Pulmonary lymph node (tissue), 1 donor: ENCODE data around the gene ANXA3.

DNA sequence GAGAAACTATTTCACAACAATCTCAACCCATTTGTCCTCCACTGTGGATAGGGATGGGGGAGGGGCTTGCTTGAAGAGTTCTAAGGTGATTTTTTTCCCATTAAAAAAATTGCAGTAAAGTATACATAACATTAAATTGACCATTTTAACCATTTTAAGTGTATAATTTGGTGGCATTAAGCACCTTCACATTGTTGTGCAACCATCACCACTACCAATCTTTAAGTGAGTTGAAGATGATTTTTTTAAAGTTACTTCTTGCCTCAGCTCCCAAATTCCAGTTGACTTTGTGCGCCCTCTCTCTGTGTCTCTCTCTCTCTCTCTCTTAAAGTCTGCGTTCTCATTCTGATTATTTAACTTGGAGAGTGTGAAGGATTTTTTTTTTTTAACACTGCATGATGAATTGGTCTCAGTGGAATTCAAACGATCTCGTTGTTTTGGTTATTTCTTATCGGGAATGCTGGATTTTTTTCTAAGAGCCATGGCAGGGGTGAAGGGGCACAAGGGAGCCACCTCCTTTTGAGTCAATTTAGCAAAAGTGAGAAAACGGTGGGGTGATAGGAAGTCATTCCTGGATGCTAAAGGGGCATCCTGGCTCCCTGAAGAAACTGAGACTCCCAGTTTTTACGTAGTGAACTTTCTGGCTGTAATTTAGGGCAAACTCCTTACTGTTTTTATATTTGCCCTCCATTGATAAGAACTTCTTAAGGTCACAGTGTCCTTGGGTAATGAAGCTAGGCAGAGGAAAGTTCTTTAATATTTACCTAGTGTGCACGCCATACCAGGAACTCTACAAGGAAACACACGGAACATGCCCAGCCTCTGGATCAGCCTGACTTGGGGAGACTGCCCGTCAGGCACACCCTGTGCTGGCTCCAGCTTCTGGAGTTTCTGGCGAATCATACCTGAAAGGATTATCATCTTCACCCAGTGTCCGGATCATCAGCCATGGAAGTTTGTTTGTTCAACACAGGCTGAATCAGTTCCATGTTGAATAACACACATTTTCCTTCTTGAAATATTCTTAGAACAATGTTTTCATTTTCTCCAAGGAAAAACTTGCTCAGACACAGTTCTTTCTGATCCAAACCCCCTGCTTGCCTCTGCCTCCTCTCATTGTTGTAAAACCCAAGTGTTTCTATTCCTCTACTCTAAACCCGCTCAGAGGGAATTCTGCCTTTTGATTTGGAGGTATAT, 176.3 kb downstream of the SHROOM3 start:
- PRO-cap, result no peak

DNA sequence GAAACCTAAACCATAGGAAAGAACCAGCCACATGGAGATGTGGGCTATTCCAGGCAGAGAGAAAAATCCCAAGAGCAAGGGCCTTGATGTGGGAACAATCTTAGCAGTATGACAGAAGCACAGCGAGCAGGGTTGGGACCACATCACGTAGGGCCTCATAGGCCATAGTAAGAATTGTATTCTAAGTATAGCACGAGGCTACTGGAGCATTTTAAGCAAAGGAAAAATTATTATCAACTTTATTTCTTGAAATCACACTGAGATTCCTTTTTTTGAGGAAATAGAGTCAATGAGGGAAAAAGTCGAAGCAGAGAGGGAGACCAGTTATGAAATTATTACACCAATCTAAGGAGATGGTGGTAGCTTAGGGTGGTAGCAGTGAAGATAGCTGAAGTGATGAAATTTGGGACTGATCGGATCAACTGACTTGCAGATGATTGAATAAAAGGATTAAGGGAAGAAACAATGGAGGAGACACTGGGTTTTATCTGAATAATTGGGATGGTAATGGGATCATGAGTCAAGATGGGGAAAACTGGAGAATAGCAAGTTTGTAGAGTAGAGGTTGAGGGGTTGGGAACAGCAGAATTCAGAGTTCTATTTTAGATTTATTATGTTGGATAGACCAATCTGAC, 196.6 kb downstream of the SHROOM3 start:
- PRO-cap, result no peak

DNA sequence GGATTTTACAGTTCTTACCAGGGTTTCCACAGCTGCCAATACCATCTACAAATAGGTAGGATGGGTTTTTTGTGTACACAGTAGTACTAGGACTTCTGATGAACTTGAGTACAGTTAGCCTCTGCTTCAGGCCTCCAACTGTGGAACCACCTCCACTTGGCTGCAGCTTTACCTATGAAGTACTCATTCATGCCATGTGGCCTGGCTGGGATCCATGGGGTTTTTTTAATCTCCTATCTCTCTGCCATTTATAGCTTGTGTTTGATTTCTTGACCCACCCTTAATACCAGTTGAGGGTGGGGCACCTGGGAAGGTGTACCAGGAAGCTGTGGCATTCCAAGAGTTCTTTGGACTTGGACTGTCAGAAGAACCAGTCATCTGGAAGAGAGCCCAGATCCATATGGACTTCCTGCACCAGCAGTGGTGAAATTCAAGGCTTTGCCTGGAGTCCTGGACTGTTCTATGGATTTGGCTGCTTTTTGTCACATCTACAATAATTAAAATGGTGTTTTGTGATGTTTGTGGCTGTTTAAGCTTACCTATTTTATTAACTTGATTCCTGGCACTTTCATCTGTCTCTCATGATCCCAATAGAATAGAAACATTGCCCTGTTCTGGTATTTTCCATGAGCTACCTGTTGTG, 230.2 kb downstream of the SHROOM3 start:
- PRO-cap, result no peak

DNA sequence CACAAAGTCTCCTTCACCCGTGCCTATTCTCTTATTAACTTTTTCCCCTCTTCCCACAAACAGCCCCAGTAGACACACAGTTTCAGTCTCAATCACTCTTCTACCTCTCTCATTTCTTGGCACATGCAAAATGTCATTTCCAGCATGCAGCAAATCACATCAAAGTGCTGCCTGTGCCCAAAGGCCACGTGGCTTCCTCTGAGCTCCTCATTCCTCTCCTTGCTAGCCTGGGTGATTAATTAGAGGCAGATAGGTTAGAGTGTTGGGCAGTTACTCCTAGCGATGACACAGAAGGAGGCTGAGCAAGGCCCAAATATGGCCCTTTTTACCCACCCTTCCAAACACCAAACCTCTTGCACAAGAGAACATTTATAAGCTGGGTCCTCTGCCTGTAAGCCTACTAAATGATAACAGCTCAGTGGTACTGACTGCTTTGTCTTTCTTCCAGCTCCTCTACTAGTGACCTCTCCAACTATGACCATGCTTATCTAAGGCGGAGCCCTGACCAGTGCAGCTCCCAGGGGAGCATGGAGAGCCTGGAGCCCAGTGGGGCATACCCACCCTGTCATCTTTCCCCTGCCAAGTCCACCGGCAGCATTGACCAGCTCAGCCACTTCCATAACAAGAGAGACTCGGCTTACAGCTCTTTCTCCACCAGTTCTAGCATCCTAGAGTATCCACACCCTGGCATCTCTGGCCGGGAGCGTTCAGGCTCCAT, 159.5 kb downstream of the SOWAHB start:
- PRO-cap, result no peak

DNA sequence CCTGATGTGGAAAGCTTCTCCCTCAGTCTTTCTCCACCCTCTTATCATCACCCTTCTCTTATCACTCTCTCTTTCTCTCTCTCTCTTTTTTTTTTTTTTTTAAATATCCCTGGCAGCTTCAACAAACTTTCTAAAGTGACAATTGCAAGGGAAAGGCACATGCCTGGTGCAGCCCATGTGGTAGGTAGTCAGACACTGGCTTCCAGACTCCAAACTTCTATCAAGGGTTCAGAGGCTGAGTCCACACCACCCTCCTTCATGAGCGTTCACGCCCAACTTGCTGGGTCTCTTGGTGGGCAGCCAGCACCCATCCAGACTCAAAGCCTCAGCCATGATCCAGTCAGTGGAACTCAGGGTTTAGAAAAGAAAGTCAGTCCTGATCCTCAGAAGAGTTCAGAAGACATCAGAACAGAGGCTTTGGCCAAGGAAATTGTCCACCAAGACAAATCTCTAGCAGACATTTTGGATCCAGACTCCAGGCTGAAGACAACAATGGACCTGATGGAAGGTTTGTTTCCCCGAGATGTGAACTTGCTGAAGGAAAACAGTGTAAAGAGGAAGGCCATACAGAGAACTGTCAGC, 141.5 kb downstream of the SOWAHB start:
- PRO-cap, result no peak

GRCh38 chr4:76831351-76832485, 66.2 kb downstream of the SOWAHB start:
- PRO-cap, result no peak

DNA sequence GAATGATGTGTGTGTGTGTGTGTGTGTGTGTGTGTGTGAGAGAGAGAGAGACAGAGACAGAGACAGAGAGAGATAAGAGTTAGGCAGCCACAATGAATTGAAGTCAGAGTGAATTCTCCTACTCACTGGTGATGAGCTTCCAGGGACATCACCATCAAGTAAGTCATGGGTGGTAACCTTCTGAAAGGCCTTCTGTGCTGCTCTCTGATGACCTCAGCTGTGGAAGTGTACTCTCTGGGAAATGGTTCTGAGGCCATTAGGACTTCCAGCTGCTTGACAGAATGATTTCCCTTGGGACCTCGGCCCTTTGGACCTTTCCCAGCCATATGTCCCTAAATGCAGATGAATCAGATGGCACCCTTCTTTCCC, 7.4 kb downstream of the SEPTIN11 start:
- PRO-cap, result no peak

DNA sequence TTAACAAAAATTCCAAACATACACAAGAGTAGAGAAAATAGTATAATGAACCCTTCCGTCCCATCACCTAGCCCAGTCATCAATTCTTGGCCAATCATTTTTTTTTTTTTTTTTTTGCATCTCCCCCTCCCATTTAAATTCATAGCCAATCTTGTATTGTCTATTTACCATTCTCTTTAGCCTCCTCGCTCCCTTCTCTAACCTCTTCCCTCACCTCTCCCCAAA, 14.6 kb downstream of the SEPTIN11 start:
- PRO-cap, result unidirectional peak, minus-strand start at position 135 of the sequence

DNA sequence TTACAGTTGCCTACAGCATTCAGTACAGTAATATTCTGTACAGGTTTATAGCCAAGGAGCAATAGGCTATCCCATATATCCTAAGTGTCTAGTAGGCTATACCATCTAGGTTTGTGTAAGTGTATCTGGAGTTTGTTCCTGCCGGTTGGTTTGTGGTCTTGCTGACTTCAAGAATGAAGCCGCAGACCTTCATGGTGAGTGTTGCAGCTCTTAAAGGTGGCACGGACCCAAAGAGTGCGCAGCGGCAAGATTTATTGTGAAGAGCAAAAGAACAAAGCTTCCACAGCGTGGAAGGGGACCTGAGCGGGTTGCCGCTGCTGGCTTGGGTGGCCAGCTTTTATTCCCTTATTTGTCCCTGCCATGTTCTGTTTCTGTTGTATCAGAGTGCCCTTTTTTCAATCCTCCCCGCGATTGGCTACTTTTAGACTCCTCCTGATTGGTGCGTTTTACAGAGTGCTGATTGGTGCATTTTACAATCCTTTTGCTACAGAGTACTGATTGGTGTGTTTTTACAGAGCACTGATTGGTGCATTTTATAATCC, 40.3 kb downstream of the SEPTIN11 start:
- PRO-cap, result no peak

GRCh38 chr4:77037314-77037943, 38.4 kb downstream of the CCNI start:
- PRO-cap, result no peak

GRCh38 chr4:77073511-77074328, 2.1 kb downstream of the CCNI start:
- PRO-cap, result unidirectional peak, plus-strand start at chr4:77074289

DNA sequence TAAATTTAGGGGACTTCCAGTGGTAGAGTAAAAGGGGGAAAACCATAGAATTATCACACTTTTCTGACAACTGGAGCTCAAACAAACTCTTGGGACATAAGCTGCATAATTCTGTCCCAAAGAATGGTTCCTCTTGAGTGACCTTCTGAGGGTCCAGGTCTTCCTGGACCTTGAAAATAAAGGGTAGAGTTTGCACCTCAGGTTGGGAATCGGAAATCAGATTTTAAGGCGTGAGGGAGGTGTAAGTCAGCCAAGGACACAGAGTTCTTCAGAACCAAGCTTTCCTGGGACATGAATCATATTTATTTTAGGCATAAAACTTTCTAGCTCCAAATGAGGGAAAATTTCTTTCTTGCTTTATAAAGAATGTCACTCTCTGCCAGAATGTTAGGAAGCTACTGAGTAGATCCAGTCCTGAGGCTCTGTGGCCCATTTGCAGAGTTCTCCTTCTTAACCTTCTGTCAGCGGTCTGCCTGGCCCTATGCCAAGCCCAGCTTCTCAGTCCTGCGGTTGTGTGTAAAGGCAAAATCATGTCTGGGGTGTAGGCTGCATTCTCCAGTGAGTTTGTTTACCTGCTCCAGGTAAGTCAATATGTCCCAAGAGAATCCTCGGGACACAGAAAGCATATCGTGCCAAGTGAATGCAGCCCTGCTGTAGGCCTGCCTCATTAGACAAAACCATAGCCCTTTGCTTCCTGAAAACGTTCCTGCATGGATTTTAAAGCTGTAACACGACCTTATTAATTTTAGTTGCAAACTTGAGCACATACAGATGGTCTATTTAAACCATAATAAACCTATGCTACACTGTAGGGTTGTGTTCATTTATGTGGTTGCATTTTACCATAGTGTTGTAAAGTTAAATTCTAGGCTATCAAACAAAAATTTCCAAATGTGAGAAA, 29.1 kb upstream of the CCNI start:
- PRO-cap, result no peak

- PRO-cap, result no peak
Measured at GRCh38 chr4:77157429-77157510, 263 bp downstream of the CCNG2 start.

DNA sequence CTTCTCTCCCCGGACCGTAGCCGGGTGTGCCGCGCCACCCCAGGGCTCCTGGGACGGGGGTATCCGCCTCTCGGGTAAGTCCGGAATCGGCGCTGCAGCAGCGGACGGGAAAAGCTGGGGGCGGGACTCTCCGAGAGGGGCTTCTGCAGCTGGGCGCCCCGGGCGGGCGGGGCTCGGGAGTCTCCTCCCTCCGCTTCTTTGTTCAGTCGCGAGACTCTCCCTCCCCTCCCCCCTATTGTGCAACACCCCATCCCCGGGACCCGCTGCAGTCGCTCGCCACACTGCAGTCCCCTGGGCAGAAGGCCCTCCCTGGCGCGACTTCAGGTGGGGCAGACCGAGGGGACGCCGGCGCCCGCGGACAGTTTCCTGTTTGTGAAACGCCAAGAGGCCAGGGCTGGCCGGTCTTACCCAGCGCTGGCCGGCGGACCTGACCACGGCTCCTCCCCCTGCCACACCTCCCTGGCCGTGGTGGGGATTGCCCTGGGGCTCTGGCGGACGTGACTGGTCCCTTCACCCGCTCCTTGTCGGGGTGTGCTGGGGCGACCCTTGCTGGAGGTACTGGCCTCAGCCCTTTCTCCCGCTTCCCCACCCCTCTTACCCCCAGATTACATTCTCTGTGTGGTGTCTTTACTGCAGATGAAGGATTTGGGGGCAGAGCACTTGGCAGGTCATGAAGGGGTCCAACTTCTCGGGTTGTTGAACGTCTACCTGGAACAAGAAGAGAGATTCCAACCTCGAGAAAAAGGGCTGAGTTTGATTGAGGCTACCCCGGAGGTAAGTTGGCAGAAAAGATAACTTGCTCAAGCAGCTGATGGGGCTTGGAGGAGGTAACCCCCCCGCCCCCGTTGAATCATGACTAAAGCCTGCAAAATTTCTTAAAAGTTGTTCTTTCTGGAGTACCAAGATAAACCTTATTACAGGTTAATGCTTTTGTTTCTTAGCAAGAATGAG, 1.2 kb downstream of the CCNG2 start:
- PRO-cap, result bidirectional peak, plus-strand start at position 483 of the sequence, minus-strand start at position 368 of the sequence

- PRO-cap, result no peak
Measured at GRCh38 chr4:77493747-77494673, 111.6 kb upstream of the CXCL13 start.

DNA sequence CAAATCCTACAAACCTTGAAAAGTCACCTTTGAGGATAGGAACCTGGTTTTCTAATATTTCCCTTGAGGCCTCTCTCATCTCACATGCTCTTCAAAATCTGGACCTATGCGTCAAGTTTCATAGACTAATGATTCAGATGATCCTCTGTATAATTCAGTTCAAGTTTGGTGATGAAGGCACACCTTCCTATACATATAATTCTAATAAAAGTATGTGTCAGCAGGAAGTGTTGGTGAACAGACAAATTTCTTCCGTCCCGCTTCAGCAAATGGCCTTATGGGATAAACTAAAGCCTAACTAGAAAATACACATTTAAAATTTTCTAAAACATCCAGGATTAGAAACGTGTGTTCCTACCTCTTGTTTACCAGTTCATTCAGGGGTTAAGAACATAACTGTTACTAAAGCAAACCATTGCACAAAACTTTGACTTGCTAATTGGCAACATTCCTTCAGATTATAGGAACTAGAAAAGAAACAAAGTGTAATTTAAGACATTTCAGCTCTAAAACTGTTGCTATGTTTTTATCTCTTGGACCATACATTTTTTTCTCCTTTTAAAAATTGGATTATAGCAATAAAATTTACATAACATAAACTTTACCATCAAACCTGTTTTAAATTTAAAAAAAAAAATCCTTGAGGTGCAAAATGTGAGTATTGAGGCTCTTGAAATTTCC, 39.5 kb upstream of the CXCL13 start:
- PRO-cap, result no peak

- PRO-cap, result no peak
Measured at GRCh38 chr4:77621056-77621549, 15.5 kb downstream of the CXCL13 start.

- PRO-cap, result no peak
Measured at GRCh38 chr4:77798883-77799128, 20.4 kb downstream of the CNOT6L start.

- PRO-cap, result bidirectional peak, plus-strand start at chr4:77854622, minus-strand start at chr4:77854457; unidirectional peak, plus-strand start at chr4:77854959
Measured at GRCh38 chr4:77854259-77855285, 8.1 kb upstream of the MRPL1 start.

DNA sequence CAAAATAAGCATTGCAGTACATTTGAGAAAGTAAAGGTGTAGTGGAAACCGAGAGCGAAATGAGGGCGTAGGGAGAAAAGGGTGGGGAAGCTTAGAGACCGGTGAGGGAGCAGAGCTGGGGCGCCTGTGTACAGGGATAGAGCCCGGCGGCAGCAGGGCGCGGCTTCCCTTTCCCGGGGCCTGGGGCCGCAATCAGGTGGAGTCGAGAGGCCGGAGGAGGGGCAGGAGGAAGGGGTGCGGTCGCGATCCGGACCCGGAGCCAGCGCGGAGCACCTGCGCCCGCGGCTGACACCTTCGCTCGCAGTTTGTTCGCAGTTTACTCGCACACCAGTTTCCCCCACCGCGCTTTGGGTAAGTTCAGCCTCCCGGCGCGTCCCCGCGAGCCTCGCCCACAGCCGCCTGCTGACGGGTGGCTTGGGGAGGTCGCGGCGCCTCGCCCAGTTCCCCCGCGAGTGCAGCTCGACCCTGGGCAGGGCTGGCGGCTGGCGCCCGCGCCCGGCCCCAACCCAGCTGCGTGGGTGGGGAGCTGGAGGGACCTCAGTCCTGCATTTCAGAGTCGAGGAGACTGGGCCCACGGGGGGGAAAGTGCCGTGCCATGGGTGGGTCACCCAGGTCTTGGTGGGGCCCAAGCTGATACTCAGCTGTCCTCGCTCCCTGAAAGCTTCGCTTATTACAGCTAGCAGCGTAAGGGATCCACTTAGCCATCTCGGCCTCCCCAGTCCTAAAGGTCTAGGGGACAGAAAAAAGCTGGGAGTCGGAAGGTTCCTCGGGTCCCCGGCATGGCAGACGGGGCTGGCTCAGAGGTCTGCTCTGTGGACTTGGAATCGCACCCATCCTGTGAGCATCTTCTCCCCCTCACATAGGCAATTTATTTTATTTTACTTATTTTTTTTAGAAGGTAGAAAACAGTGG, at the start of gene ANXA3:
ANXA3 (plus strand) TSS at position 262 of the 912 bp plus-strand sequence.
- PRO-cap, result no peak